ENCODE measurements around a stretch of chr10.

DNA sequence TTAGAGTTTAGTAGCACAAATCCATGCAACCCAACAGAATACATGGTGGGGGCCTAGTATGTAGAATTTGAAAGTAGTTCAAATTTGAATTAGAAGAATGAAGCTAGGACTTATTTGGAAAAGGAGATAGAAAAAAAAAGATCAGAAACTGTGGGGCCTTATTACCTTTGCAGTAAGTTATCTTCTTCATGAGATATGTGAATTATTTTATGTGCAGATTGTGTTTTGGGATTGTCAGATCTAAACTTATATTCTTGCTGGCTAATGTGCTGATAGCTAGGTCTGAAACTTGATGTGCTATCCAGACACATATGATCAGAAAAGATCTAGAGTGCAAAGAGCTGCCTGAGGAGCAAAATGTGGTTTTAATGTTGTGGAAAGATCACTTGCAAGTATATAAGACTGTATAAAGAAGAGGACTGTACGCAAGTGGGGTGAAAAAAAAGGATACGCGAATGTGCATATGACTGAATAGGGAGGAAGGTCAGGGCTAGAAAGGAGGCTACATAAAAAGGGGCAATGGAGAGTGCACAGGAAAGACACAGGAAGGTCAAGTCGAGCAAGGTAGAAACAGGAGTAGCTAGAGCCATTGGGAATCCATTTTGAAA, 254.6 kb downstream of the ZNF37A start:
- RRBS, 2 experiments: no CpG with 5 or more reads among the region's 4 CpGs

DNA sequence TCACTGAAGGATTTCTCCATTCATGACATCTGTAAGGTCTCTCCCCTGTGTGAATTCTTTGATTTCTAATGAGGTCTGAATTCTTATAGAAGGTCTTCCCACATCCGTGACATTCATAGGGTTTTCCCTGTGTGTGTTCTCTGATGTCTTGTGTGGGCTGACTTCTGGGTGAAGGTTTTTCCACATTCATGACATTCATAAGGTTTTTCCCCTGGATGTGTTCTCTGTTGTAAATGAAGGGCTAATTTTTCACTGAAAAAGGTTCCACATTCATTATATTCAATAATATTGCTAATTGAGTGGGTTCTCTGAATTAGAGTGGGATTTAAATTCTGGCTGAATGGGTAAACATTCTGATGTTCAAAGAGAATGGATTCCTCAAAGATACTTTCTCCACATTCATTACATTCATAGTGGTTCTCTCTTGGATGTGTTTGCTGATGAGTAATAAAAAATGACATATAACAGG, 118.0 kb downstream of the ZNF33B start:
- RRBS, 2 experiments: no CpG with 5 or more reads among the region's 1 CpG

- RRBS, 2 experiments: 2 to 11% methylated on average over 14 to 18 of the region's 55 CpGs
These were observed 28.5 kb downstream of the RET start for GRCh38 chr10:43105180-43105864.

- RRBS, 2 experiments: no CpG with 5 or more reads among the region's 5 CpGs
These were observed 30.7 kb downstream of the CSGALNACT2 start for GRCh38 chr10:43168850-43169470.

DNA sequence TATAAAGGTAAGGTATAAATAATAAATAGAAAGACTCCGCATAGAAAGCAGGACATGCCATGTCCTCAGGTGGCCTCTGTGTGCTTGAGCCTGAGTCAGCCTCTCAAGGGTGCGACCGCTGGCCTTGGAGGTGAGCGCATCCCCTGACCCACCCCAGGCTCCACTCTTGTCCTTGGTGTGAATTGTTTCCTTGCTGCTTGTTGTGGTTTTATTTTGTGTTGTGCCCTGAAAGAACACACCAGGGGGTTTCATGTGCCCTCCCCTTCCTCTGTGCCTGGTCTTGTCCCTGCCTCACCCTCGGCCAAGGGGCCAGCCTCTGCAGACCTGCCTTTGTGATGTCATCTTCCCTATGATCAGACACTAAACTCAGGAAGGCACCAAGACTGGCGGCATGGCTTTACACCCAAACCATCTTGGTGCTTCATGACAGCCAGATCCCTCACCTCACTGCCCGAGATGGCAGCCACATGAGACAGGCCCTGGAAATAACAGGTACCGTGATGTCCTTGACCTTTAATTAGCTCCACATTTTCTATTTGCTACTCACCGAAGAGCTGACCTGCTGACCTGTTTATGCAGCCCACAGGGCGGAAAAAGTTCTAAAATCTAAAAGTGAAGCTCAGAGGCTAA, 51.4 kb upstream of the RASGEF1A start:
- RRBS, 2 experiments: no CpG with 5 or more reads among the region's 10 CpGs

DNA sequence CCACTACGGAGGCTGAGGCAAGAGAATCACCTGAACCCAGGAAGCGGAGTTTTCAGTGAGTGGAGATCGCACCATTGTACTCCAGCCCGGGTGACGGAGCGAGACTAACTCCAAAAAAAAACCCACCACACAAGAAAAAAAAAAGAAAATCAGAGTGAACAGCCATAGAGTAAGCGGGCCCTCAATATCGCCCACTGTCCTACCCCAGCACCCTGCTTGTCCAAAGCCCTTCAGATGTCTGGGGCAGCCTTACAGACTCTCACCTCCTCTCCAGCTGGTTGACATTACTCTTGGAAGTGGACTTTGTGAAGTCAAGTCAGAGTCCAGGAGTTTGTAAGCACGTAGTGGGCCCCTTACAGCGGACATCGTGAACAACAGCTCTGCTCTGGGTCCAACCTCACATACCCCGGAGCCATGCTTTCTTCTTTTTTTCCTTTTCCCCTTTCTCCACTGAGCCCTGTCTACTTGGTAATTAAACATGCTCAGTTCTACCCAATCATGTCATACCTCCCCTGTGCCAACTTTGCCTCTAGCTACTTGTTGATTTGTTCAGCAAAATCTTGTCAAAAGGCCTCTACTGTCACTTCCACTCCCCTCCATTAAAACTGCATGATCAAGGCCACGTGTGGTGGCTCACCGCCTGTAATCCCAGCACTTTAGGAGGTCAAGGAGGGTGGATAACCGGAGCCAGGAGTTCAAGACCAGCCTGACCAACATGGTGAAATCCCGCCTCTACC, 17.5 kb downstream of the HNRNPF start:
- RRBS, 2 experiments: no CpG with 5 or more reads among the region's 16 CpGs

- RRBS, 2 experiments: no CpG with 5 or more reads among the region's 11 CpGs
These were observed 15.2 kb downstream of the HNRNPF start for GRCh38 chr10:43393393-43394491.

- RRBS, 2 experiments: under 1 to 5% methylated on average over 17 of the region's 48 CpGs
These were observed 11.8 kb downstream of the HNRNPF start for GRCh38 chr10:43397110-43397652.

DNA sequence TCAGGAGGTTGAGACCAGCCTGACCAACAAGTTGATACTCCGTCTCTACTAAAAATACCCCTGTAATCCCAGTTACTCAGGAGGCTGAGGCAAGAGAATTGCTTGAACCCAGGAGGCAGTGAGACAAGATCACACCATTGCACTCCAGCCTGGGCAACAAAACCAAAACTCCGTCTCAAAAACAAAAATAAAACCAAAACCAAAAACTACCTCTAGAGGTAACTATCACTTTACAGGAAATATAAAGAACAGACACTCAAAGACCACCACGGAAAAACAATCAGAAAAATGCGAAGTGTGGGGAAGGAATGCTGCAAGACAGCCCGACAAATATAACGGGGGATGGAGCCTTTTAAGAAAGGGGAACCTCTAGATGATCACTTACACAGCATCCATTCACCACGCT, 4.3 kb downstream of the HNRNPF start:
- RRBS, 2 experiments: no CpG with 5 or more reads among the region's 7 CpGs

DNA sequence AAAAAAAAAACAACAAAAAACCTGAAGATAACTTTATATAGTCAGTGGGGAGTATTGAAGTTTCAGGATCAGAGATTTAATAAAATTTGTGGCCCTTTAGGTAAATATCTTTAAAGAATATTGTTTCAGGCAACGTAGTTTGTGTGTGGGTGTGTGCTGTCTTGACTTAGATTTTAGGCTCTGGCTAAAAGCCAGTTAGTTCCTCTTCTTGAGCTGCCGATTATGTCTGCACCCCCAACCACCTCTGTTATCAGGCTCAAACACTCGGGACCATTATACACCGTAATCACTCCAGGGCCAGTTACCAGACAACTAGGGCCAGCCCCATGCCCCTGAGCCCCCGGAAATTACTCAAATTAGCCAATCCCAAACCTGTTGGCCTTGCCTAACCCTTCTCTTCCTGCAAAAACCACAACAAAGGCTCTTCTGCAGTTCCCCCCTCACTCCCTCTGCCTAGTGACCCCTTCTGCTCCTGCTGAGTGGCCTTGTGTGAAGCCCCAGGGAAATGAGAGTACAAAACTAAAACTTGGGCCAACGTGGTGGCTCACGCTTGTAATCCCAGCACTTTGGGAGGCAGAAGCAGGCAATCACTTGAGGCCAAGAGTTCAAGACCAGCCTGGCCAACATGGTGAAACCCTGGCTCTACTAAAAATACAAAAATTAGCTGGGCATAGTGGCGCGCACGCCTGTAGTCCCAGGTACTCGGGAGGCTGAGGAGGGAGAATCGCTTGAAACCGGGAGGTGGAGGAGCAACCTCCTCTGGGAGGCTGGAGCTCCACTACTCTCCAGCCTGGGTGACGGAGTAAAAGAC, 9.1 kb upstream of the HNRNPF start:
- RRBS, 2 experiments: no CpG with 5 or more reads among the region's 14 CpGs

- RRBS, 2 experiments: no CpG with 5 or more reads among the region's 5 CpGs
These were observed 14.9 kb downstream of the ZNF487 start for GRCh38 chr10:43451830-43452155.

GRCh38 chr10:43845948-43846942, 197.6 kb upstream of the ZNF32 start:
- RRBS, 2 experiments: no CpG with 5 or more reads among the region's 19 CpGs

- RRBS, 2 experiments: no CpG with 5 or more reads among the region's 1 CpG
These were observed 312.4 kb upstream of the ZNF32 start for GRCh38 chr10:43961167-43961490.

DNA sequence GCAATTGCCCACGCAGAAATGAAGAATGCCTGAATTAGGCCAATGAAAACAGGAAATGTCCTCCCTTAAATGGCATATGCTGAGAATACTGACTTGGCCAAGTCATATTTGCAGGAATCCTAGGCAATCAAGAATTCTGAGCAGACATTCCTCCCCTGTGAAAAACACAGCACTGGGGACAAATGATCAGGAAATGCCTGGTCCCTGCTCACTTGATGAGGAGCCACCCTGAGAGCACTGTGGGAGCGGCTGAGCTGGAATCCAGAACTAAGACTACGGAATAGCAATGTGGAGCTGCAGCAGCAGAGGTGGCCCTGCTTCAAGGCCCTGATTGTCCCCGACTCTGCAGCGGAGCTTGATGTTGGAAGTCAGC, 184.7 kb upstream of the CXCL12 start:
- RRBS, 2 experiments: no CpG with 5 or more reads among the region's 5 CpGs

DNA sequence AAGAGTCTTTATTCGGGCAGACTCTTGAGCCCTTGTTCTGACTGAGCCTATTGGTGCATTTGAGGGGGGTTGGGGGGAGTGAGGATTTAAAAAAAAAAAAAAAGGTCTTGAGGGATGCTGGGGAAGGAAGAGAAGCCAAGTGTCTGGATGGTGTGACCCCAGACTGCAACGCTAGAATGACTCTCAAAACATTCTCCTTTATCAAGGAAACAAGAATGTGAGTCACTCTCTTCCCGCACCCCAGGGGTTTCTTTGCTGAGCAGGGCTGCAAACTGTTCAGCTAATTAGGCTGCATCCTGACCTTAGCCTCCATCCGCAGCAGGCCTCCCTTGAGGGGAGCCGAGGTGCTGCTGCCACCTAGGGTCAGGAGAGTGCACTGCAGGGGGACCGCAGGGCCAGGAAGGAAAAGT, 53.5 kb upstream of the TMEM72 start:
- RRBS, 2 experiments: no CpG with 5 or more reads among the region's 6 CpGs

DNA sequence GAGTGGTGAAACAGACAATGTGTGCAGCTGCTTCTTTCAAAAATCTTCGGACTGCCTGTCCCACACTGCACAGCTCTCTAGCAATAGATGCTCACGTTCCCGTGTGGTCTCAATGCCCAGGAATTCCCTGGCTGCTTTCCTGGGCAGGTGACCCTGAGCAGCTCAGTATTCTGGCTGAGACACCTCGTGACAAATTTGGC, 28.9 kb upstream of the TMEM72 start:
- RRBS, 2 experiments: no CpG with 5 or more reads among the region's 4 CpGs

DNA sequence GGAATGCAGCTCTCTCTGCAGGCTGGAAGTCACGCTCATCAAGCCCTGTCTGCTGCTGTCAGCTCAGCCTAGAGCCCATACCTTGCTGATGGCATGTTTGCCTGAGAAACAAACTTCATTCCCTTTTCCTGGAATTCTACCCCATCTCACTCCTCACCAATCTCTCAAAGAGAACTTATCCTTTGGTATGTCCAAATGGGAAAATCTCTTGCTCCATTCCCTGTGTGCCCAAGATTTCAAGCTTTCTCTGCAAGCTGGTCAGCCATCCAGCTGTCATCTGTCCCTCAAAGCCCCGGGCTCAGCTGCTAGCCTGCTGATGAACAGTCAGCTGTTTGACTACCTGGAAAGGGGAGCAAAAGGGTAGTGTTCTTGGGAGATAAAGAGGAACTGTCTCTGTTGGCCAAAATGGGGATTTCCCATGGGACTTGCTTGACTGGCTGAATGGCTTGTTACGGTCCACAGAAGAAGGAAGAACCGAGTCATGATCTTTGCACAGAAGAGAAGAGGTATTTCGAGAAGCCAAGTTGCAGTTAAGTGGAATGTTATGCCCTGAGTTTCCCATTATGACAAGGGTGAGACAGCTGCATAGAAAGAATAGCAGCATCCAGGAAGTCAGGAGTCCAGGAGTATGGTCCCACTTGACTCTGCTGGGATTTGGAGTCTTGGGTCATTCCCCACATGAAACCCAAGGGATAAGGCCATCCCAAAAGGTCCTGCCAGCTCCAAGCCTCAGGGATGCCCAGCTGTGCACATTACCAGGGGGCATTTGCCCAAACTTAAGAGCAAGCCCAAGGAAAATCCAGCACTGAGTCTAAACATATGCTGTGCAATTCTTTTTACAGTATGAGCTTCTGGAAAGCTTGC, 11.8 kb upstream of the RASSF4 start:
- RRBS, 2 experiments: no CpG with 5 or more reads among the region's 5 CpGs

DNA sequence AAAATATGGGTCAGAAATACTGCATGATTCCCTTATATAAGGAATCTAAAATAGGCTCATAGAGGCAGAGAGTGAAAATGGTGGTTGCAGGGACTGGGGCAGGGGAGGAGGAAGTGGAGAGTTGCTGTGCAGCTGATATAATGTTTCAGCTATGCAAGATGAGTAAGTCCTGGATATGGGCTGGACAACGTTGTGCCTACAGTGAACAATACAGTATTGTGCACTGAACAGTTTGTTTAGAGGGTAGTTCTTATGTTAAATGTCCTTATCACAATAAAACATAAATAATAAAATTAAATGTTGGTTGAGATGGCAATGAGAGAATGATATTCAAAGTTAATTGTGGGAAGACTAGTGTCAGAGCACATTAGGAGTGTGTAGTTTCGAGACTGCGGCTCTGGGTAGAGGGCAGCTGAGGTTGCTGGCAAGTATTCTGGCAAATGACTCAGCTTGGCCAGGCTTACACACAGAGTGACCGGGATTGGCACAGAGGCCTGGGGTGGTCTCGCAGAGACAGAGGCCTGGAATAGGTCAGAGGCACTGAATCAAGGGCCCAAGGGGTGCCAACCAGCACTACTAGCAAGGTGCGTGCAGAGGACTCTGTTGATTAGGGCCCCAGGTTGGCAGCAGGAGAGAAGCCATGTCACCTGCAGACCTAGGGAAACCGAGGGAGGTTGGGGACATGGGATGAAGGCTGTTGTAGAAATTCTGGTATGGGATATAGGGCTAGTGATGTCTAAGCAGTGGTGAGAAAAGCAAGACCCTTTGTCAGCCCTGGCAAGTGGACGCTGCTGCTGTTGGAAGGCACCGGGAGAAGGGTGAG, 2.8 kb upstream of the DEPP1 start:
- RRBS, 2 experiments: 50 to 65% methylated on average over 1 of the region's 9 CpGs

DNA sequence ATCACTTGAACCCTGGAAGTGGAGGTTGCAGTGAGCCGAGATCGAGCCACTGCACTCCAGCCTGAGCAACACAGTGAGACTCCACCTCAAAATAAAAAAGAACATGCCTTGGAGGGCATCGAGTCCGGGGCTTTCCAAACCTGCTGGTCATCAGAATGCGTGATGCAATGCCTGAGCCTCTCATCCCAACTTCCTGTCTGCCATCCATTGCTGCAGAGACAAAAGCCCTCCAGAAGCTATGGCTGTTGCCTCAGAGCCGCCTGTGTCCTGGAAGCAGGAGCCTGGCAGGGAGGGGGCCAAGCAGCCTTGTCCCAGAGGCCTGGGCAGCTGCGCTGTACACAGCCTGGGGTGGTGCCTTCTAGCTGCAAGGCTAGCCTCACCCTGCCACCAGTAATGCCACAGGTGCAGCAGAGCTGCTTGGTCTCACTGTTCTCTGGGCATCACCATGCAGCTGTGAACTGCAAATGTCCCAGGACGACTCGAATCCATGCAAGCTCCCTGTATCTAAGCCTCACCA, 6.9 kb downstream of the ALOX5 start:
- RRBS, 2 experiments: no CpG with 5 or more reads among the region's 9 CpGs

DNA sequence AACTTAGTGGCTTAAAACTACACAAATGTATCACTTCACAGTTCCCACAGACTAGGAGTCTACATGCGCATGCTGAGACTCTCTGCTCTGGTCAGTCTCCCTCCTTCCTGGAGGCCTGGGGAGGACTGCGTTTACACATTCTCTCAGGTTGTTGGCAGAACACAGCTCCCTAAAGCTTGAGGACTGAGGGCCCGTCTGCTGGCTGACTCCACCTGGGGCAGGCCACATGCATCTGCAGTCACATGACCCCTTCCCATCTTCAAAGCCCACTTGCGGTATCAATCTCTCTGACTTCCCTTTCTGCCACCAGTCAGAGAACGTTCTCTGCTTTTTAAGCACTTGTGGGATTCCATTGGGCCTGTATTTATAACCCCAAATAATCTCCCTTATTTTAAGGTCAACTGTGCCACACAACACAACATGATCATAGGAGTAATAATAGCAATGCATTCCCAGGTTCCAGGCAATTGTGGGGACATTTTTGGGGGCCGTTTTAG, 65.0 kb downstream of the MARCHF8 start:
- RRBS, 2 experiments: no CpG with 5 or more reads among the region's 6 CpGs